Keratinocyte (primary cell): ENCODE measurements around the gene GTPBP4.

DNA sequence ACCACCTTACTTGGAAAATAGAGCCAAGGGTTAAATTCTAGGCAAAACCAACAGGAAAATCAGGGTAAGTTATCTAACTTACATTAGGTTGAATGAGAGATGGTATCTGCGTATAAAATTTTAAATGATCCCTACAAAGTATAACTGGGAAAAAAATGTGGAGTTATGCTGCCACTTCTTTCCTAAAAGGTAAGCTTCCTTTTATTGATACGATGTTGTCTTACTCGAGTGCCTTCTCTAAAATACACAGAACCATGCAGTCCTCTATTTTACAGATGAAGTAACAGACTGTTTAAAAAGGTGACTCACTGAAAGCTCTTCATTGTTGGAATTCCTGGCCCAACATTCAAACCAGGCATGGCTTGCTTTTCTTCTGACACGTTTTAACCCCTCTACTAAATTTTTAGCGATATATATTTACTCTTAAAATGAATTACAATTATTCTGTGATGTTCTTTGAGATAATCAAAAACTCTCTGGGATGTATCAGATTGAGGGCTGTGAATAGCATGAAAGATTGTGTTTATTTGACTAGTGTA lies 1.8 kb upstream of the ZMYND11 start:
CAGE:
- cytosol, long polyA minus RNA = no peak
- cytosol, long polyA plus RNA = no peak
- long polyA plus RNA = no peak
- nucleus, long polyA minus RNA = no peak
- nucleus, long polyA plus RNA = no peak

DNA sequence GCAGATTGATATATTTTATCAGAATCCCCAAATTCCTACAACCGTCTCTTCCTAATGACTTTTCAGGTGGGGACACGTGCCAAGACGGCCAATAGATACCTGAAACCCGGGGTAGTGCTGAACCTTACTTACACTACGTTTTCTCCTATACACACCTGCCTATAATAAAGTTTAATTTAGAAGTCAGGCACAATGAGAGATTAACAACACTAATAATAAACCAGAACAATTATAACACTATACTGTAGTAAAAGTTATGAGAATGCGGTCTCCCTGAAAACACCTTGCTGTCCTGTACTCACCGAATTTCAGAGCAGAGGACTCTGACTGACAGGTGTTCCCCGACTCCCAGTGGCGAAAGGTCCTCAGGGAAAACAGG lies 1.3 kb upstream of the ZMYND11 start:
CAGE:
- cytosol, long polyA minus RNA = no peak
- cytosol, long polyA plus RNA = no peak
- long polyA plus RNA = no peak
- nucleus, long polyA minus RNA = no peak
- nucleus, long polyA plus RNA = no peak

DNA sequence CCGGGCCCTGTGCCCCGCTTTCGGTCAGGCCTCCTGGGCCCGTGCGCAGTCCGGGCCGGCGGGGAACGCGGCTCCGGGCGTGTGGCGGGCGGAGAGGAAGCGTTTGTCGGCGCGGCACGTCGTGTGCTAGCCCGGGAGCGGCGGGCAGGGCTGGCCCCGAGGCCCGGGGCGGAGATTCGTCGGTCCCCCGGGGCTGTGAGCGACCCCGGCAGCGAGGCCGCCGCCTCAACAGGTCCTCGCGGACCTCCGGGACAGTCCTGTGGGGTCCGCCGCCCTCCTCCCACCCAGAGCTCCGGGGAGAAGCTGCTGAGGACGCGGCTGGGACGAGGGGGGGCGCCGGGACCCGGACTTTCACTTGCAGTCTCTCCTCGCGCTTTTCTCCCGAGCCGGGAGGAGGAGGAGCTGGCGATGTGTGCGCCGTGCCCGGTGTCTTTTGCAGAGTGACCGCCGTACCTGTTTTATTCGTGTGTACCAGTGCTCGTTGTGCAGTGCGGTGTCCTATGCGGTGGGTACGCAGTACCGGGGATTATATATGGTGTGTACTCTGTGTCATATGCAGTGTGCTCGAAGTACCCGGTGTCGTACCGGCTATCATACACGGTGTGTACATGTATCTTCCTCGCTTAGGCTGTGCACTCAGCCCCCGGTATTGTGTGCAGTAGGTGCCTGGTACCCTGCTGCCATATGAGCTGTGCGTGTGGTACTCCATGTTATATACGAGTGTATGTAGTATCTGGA lies 827 bp downstream of the ZMYND11 start:
CAGE:
- cytosol, long polyA minus RNA = no peak
- cytosol, long polyA plus RNA = no peak
- long polyA plus RNA = no peak
- nucleus, long polyA minus RNA = no peak
- nucleus, long polyA plus RNA = no peak

DNA sequence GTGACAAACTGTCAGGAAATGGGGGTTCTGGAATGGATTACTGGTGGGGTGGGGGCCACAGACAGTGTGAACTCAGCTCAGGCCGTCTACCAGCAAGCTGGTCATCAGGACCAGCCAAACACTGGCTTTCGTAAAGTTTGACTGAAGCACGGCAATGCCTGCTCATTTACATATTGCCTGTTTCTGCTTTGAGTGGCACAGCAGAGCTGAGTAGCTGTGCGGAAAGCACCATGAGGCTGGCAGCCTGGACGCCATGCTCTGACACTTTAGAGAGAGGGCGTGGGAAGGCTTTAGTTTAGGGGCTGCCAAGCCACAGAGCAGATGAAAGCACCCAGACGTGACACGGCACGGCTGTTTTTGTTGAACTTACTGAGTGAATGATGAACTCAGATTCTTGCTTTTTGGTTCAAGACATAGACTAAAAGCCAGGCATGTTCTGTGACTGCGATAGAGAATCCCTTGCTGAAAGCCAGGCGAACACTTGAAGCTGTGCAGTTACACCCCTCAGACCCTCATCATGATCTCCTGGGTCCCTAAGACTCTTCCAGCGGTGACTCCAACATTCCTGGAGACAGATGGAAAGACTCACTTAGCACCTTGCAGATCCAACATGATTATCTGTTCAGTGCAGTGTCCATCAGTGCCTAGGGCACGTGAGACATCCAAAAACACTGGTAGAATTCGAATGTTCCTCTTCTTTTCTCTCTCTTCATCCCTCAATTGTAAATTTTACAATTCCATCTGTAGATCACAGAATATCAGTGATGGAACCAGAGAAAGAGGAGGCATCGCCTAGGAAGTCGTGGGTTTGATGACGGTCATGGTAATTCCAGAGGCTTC lies 182.1 kb downstream of the ZMYND11 start:
CAGE:
- cytosol, long polyA minus RNA = no peak
- cytosol, long polyA plus RNA = no peak
- long polyA plus RNA = no peak
- nucleus, long polyA minus RNA = no peak
- nucleus, long polyA plus RNA = no peak

DNA sequence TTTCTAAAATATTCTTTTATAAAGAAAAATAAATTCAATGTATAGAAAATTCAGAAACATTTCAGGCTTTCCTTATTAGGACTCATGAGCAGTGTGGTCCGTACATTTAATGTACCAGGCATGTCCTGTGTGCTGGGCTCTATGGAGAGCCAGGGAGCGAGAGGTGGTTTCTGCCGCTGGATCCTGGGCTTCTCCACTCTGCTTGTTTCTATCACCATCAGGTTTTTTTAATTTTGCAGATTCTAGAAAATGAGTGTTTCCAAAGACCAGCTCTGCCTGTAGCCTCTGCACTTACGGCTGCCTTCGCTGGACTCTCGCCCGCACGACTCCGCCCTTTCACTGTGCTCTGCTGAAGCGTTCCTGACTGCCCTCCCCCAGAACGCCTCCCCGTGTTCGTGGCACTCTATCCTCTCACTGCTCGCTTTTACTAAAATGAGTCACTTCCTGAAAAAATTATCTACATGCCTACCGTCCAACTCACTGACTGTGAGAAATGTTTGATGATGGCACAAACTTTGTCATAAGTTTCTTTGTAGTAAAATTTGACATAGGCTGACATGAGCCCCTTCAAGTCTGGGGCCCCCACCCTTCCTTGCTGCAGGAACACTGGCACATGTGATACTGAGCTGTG lies 188.6 kb downstream of the ZMYND11 start:
CAGE:
- cytosol, long polyA minus RNA = no peak
- cytosol, long polyA plus RNA = no peak
- long polyA plus RNA = no peak
- nucleus, long polyA minus RNA = no peak
- nucleus, long polyA plus RNA = no peak

DNA sequence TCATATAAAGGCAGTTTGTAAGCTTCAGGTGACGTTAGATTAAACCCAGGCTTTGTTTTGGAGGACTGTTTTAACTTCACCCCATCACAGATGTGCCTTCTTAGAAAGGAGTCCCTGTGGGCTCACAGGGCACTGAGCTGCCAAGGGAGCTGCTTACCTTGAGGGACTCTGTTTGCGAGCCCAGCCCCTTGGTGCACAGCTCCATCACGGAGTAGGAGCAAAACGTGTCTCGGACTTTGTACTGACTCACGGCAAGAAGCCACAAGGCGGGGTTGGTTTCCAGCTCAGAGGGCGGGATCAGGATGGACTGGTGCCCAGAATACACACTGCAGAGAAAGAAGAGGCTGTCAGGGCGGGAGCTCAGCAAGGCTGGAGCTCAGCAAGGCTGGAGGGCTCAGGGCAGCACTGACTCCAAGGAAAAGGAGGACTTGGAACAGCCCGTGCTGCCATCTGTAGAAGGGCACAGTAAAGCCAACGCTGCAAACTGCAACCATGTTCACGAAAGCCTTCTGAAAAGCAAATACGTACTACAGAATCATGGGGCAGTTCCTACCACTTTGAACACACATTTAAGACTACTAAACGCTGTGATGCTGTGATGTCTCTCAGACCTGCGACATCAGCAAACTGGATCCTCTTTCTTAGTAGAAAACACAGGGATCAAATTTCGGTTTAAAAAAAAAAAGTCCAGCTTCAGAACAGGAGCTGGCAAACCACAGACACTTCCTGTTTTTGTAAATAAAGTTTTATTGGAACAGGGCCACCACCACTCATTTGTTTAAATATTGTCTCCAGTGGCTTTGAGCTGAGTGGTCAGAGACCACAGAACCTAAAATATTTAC lies 194.2 kb downstream of the ZMYND11 start:
CAGE:
- cytosol, long polyA minus RNA = no peak
- cytosol, long polyA plus RNA = no peak
- long polyA plus RNA = no peak
- nucleus, long polyA minus RNA = no peak
- nucleus, long polyA plus RNA = no peak

CAGE:
- cytosol, long polyA minus RNA = no peak
- cytosol, long polyA plus RNA = no peak
- long polyA plus RNA = no peak
- nucleus, long polyA minus RNA = no peak
- nucleus, long polyA plus RNA = no peak
Measured at GRCh38 chr10:386828-387088, 251.5 kb downstream of the ZMYND11 start.

DNA sequence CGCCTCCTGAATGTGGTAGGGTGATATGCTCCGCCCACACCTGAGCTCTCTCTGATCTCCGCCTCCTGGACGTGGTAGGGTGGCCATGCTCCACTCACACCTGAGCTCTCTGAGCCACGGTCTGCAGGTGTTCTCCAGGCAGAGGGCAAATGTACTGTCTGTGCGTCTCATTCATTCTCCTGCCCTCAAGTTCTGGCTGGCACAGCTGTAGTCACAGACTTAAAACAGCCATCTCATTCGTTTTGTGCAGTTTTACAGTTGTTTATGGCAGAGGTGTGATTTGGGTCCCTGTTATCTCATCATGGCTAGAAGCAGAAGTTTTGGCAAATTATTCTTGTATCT lies 252.1 kb downstream of the DIP2C start:
CAGE:
- cytosol, long polyA minus RNA = no peak
- cytosol, long polyA plus RNA = no peak
- long polyA plus RNA = no peak
- nucleus, long polyA minus RNA = no peak
- nucleus, long polyA plus RNA = no peak

CAGE:
- cytosol, long polyA minus RNA = no peak
- cytosol, long polyA plus RNA = no peak
- long polyA plus RNA = no peak
- nucleus, long polyA minus RNA = no peak
- nucleus, long polyA plus RNA = no peak
Measured at GRCh38 chr10:484955-485911, 204.2 kb downstream of the DIP2C start.

DNA sequence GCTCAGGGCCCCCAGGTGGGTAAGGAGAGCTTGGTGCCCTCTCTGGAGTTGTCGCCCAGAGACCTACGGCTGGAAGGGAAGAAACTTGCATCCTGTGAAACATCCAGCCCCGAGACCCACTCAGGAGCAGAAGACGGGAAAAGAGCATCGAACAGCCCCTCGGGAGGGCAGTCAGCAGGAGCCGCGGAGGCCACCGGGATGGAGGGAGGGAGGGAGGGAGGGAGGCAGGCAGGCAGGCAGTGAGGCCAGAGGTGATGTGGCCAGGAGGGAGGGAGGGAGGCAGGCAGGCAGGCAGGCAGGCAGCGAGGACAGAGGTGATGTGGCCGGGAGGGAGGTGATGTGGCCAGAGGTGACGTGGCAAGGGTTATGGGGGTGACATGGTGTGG lies 141.2 kb downstream of the DIP2C start:
CAGE:
- cytosol, long polyA minus RNA = no peak
- cytosol, long polyA plus RNA = no peak
- long polyA plus RNA = no peak
- nucleus, long polyA minus RNA = no peak
- nucleus, long polyA plus RNA = no peak

CAGE:
- cytosol, long polyA minus RNA = no peak
- cytosol, long polyA plus RNA = no peak
- long polyA plus RNA = no peak
- nucleus, long polyA minus RNA = no peak
- nucleus, long polyA plus RNA = no peak
Measured at GRCh38 chr10:628255-628864, 61.1 kb downstream of the DIP2C start.

DNA sequence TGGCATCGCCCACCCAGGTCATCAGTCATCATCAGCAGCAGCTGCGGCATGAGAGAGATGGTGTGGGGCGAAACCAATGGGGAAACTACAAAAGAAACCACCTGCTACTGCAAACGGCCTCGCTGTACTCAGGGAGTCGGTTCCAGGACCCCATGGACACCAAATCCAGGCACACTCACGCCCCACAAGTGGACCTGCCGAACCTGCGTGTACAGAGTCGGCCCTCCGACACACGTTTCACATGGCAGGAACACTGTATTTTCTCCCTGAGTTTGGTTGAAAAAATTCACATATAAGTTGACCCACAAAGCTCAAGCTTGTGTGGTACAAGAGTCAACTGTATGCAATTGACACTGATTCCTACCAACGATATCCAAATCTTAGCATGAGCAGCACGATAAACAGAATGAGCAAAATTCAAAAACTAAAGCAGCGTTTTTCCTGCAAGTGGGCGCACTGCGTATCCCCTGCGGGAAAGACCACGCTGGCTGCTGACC lies 37.7 kb downstream of the DIP2C start:
CAGE:
- cytosol, long polyA minus RNA = no peak
- cytosol, long polyA plus RNA = no peak
- long polyA plus RNA = no peak
- nucleus, long polyA minus RNA = no peak
- nucleus, long polyA plus RNA = no peak

DNA sequence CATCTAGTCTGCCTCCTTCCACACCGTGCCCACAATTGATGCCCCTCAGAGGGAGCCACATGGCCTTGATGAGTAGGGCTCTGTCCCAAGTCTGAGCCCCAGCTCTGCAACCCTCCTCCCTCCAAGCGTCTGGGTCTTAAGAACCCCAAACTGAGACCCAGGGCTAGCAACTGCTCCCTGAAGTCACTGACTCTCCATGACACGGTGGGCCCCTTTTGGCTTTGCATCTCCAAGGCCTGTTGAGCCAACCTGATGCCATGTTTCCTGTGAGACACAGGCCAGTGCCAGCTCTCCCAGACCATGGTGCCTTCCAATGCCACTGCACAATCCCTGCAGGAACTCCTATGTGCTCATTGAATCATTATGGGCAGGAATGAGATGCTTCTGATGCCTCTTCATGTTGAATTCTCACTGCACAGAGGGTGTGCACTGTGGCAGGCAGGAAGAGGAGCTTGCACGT lies 107.9 kb downstream of the LARP4B start:
CAGE:
- cytosol, long polyA minus RNA = no peak
- cytosol, long polyA plus RNA = no peak
- long polyA plus RNA = no peak
- nucleus, long polyA minus RNA = no peak
- nucleus, long polyA plus RNA = no peak

GRCh38 chr10:824623-825551 lies 106.6 kb downstream of the LARP4B start:
CAGE:
- cytosol, long polyA minus RNA = no peak
- cytosol, long polyA plus RNA = no peak
- long polyA plus RNA = no peak
- nucleus, long polyA minus RNA = no peak
- nucleus, long polyA plus RNA = no peak

GRCh38 chr10:913223-914186 lies 18.0 kb downstream of the LARP4B start:
CAGE:
- cytosol, long polyA minus RNA = no peak
- cytosol, long polyA plus RNA = no peak
- long polyA plus RNA = no peak
- nucleus, long polyA minus RNA = no peak
- nucleus, long polyA plus RNA = no peak

DNA sequence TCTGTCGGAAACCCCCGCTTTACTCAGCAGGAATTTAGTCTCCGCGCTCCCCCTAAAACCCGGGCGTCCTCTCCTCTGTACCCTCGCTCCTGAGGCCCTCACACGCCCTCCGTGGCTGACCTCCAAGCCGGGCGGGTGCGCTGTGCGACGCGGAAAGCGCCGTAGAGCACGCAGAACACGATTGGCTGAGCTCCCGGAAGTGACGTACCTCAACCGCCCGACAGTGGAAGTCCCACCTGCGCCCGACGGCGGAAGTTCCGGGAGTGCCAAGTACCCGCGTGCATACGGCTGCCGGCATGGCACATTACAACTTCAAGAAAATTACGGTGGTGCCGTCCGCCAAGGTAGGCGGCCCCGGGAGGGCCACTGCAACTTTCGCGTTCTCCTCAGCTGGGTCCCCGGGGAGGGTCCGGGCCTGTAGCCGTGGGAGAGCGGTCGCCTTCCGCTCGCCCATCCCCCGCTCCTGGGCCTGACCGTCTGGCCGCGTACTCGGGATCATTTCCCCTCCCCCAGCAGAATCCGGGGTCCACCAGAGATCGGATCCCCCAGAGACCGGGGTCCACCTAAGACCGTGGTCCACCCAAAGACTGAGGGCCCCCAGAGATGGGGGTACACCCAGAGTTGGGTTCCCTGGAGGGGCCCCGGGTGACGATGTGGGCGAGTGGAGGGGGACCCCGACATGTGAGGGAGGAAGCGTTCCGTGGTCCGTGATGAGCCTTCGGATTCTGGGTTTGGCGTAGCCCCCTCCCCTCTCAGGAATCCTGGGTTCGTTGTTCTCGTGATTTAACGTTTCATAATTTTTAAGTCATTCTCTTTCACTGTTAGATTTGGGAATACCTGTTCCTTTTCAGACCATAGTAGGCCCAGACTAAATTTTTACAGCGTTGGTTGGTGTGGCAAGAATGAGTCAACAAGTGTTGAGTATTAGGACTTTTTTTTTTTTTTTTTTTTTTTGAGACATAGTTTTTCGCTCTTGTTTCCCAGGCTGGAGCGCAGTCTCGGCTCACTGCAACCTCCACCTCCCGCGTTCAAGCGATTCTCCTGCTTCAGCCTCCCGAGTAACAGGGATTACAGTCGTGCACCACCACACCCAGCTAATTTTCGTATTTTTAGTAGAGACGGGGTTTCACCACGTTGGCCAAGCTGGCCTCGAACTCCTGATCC lies at the start of gene GTPBP4:
Gene GTPBP4, plus strand, starts transcription at position 251 of the 1,164 bp plus-strand sequence.
CAGE:
- cytosol, long polyA minus RNA = start-site peak on the plus strand centred at position 264 of the sequence, 32 bp wide, 64 reads
- cytosol, long polyA plus RNA = start-site peak on the plus strand centred at position 278 of the sequence, 60 bp wide, 768 and 95 reads in 2 replicates
- long polyA plus RNA = start-site peak on the plus strand centred at position 276 of the sequence, 47 bp wide, 988 and 715 reads in 2 replicates
- nucleus, long polyA minus RNA = no peak
- nucleus, long polyA plus RNA = start-site peak on the plus strand centred at position 265 of the sequence, 90 bp wide, 1,094 and 1,107 reads in 2 replicates

DNA sequence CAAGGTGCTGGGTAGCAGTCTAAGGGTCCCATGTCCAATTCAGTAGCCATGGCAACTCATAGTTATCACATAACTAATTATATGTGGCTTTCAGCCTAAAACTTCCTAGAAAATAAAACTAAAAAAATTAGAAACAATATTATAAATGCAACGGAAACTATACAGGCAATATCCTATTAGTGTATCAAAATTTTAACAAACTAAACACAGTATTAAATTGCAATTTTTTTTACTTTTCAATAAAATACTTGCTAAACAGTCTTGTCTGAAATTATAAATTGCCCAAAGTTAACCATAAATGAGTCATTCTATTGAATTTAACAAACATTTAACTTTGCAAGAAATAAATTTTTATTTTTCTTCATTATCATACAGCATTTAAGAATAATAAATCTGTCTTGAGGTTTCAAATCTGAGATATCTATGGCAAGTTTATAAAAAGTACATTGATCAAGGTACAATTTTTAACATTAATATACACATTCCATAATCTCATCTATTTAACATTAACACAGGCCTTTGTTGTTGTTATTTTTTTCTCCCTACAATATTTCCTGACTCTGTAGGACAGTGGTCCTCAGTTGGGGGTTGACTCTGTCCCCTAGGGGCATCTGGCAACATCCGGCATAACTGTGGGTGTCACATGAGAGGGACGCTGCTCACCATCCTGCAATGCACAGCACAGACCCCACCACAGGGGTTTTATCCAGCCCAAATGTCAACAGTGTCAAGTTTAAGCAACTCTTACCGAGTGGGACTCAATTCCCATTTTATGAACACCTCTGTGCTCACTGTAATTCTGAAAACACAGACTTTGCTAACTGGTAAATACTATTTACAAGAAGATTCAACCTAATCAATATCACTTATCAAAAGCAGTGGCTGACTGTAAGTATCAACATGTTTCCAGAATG lies 9.0 kb downstream of the IDI1 start:
CAGE:
- cytosol, long polyA minus RNA = no peak
- cytosol, long polyA plus RNA = no peak
- long polyA plus RNA = no peak
- nucleus, long polyA minus RNA = no peak
- nucleus, long polyA plus RNA = no peak

DNA sequence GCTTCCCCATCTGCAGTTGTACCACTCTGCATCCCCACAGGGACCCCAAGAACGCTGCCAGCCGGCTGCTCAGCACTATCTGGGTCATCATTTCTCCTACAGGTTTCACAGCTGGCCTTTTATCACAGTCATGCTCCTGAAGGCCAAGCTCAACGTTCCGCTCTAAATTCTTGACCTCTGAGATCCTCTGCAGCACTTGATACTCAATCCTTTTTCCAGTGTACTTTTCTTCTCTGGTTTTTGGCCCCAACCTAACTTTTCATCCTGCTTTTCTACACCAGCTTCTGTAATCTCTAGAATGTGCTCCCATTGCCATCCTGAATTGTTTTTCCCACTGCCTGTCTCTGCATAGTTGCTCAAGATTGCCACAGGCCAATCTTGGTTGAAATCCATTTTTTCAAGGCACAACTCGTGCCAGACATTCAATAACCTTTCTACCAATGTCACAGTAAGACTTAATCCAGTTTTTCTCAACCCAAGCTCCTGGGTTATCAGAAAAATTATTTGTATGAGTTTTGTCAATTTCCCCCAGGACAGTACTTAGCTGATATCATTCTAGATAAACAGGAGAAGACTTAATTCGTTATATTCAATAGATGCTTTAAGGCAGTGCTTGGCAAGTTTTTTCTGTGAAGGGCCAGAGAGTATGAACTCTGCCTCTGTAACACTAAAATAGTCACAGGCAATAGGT lies 4.5 kb downstream of the IDI1 start:
CAGE:
- cytosol, long polyA minus RNA = no peak
- cytosol, long polyA plus RNA = no peak
- long polyA plus RNA = no peak
- nucleus, long polyA minus RNA = no peak
- nucleus, long polyA plus RNA = no peak

DNA sequence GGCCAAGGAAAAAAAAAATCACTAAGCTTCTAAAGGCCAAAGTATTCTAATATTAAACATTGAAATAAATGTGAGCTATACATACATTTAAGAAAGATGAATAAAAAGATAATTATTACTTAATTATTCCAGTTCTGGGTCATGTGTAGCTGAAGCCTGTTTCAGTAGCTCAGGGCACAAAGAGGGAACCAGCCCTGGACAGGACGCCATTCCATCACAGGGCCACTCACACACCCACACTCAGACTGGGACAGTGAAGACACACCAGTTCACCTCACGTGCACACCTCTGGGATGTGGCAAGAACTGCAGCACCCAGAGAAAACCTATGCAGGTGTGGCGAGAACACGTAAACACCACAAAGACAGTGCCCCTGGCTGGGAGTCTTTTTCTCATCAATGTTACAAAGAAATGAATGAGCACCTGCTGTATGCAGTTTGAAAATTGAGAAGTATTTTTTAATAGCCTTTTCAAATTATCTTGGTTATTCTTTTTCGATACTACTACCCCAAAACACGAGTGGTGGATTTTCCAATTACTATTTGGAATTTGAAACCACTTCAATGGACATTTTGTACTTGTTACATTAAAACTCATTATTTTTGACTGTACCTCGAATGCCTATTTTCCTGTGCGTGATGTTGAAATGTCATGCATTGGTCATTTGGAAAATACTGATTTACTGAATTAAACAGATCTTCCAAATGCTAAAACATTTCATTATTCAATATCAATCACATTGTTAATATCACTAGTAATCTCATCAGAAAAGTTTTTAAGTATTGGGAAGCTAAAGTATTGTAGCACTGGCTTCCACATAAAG lies 1.8 kb upstream of the IDI1 start:
CAGE:
- cytosol, long polyA minus RNA = no peak
- cytosol, long polyA plus RNA = no peak
- long polyA plus RNA = no peak
- nucleus, long polyA minus RNA = no peak
- nucleus, long polyA plus RNA = no peak

CAGE:
- cytosol, long polyA minus RNA = no peak
- cytosol, long polyA plus RNA = no peak
- long polyA plus RNA = no peak
- nucleus, long polyA minus RNA = no peak
- nucleus, long polyA plus RNA = no peak
Measured at GRCh38 chr10:1116422-1117239, 60.4 kb downstream of the WDR37 start.